Right cardiac atrium (tissue), 1 donor: ENCODE data around the genes MTNR1B, HEPHL1 and FUT4.

GRCh38 chr11:92969549-92969878 lies at the start of gene MTNR1B:
MTNR1B (plus strand) TSS chr11:92969651.
- PRO-cap, result no peak

GRCh38 chr11:93718062-93718568 lies 23.2 kb downstream of the TAF1D start:
- PRO-cap, result no peak

- PRO-cap, result no peak
Measured at GRCh38 chr11:93734702-93735525, 6.4 kb downstream of the TAF1D start.

GRCh38 chr11:94021223-94021666 lies at the start of gene HEPHL1:
HEPHL1 (plus strand) TSS chr11:94021354.
- PRO-cap, result no peak

- PRO-cap, result bidirectional peak, plus-strand start at chr11:94543921, minus-strand start at chr11:94543809; bidirectional peak, plus-strand start at chr11:94544169, minus-strand start at chr11:94544253; bidirectional peak, plus-strand start at chr11:94544387, minus-strand start at chr11:94544333
Measured at GRCh38 chr11:94543355-94544511, at the start of gene FUT4. FUT4 (plus strand) TSS chr11:94543921.

GRCh38 chr11:94629795-94630126 lies 62.6 kb downstream of the PIWIL4 start:
- PRO-cap, result no peak

DNA sequence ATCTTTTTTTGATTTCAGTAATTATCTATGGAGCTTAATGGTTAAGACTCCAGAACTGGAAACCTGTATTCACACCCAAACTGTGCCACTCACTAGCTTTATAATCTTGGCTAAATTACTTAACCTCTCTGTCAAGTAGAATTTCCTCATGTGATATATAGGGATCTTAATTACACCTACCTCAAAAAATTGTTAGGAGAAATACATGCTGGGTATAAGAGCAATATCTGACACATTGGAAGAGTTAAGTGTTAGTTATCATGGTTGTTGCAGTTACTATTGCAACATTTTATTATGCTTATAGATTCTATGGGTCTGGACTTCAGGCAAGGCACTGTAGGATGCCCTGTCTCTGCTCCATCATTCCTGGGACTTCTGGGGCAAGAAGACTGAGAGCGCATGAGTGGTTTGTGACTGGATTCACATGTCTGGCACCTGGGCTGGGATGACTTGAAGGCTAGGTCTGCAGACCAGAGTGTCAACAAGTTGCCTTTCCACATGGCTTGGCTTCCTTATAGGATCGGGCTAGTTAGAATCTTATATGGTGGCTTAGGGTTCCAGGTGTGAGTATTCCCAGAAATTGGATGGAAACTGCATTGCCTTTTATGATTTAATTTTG lies 10.3 kb downstream of the AMOTL1 start:
- PRO-cap, result no peak

DNA sequence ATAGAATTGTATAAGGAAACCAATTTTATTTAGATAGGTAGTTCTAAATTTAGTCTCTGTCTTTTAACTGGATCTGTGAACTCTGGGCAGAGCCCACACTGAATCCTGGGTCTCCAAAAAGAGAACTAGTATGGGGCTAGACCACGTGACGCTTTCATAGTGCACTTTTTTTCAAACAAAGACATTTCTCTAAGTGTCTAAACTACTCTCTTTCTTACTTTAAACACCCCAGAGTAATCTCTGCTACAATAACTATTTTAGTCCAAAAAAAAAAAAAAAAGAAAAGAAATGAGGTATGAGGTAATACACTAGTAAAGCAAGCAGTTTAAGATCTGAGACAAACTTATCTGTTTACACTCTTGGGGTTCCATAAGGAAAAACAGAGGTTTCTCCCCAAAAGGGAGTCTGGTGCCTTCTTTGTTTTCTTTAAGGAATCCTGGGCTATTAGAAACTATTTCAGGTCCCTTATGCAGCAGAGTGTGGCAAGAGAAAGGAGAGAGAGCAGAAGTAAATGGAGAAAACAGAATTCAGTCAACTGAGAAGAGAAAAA lies 42.2 kb downstream of the AMOTL1 start:
- PRO-cap, result no peak

DNA sequence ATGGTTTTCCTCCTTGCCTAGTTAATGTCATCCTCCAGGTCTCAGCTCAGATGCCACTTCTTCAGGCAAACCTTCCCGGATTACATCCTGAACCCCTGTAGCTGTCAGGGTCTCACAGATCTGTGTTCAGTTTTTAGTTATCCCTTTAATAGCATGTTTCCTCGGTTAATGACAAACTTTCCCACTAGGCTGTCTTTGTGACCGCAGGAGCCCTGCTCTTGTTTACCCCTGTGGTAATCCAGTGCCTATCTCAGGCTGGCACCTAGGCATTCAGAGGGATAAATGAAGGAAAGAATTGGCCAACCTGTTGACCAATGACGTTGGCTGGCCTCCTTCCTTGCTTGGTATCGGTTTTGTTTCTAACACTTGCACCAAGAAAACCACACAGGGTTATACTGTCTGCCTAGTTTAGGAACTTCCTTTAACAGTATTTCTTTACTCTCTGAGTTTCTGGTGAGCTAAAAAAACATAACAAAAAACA lies 760 bp upstream of the ENDOD1 start:
- PRO-cap, result no peak

DNA sequence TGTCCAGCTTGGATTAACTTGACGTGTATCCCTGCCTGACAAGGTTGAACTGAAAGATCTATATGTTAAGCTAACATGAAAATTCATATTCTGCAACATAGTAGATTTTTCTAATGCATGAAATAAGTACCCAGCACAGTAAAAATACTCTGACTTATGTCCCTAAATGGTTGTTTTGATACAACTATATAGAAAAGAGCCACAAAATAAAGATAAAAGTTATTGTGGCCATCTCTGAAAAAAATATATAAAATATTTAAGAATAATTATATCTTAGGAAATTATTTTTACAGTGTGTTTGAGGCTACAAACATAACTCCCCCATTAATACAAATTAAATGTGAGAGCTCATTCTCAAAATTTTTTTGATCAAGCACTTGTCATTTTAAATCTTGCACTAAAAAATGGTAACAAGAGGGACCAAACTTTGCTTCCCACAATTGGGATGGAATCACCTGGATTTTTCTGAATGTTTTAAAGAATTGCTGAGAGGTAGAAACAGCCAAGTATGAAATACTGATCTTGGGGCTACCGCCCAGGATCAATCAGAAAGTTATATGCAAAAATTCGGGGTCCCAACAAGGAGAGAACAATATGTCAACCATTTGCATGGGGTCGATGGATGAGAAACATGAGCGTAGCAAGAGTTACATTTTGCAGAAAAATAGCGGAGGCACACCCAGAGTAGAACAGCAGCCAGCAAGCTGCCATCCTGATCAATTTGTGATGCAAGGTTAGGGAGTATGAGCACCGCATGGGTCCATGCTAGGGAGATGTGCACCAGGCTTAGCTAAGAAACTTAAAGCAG lies 41.0 kb downstream of the ENDOD1 start:
- PRO-cap, result no peak

DNA sequence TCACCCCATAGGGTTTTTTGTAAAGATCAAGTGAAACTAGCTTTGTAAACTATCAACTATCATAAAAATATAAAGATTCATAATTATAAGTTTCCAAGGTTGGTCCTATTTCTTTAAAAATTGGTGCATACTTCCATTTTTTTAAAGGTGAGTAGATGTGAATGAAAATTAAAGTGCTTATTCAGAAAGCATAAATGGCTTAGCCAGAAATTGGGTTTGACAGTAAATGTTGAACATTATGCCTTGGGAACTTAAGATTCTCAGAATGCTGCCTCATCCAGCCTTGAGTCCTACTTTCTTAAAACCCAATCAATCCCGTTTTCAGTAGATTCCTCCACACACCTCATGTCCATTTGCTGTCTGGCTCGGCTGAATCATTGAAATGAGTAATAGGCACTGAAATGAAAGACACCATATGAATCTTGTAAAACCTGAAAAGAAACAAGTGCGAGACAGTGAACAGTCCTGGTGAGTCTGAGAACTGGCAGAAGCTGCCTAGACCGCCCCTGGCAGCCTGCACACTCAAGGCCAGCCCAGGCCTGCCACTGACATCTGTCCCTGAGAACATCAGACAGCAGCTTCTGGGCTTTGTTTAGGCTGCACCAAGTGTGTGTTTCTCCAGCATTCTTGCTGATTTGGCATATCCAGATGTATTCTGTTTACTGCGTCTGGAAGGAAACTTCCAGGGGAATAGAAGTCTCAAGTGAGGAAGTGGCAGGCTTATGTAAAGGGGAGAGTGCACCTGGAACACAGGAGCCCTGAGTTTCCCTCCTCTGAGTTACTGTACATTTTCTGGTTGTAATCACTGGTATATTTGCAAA lies 44.8 kb downstream of the ENDOD1 start:
- PRO-cap, result no peak

- PRO-cap, result unidirectional peak, minus-strand start at chr11:95151584
Measured at GRCh38 chr11:95151394-95152086, 61.9 kb downstream of the ENDOD1 start.

DNA sequence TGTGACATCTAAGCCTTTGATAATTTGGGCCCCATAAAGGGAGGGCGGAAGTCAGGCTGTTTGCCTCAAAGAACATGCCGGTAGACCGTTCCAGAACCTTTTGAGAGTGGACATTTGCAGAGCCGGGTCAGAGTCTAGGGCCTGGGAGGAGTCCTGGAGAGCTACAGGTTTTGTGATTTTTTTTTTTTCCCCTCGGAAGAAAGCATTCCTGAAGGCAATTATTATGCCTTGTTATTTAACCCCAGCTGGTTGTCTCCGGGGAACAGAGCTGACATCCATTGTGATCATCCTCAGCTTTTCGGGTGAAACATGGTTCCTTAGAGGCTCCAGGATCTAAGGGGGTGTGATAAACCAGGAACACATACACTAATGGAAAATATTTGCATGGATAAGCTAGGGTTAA lies 68.5 kb upstream of the SESN3 start:
- PRO-cap, result no peak

- PRO-cap, result no peak
Measured at GRCh38 chr11:95443570-95443876, 212.5 kb upstream of the SESN3 start.

DNA sequence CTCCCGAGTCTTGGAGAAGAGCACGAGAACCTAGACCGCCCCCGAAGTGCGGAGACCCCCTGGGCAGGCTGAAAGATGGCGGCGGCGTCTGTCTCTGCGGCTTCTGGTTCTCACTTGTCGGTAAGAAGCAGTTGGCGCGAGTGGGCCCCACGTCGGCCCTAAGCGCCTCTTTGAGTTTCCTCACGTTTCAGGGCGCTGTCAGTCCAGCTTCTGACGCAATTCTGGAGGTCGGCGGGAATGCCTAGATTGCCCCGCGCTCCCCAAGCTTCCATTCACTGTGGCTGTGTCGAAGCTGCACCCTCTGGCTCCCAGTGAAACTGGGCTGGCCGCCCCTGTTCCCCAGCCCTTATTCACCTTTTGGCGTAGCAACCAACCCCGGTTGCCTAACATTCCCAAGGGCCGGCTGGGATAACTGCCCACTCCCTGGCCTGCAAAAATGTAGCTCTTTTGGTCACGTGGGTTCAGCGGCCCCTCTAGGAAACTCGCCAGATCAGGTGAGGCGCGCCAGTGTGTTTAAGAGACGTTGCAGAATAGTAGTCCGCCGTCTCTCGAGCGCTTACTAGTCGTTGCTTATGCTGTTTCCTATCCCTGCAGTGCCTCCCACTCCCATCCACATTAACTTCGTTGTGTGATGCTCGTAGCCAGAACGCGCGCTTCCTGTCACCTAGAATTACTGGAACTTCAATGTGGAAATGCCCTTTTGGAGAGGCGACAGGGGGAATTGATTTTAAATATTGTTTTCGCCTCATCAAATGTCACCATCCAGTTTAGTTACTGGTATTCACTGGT lies 520 bp downstream of the CEP57 start:
- PRO-cap, result bidirectional peak, plus-strand start at position 52 of the sequence, minus-strand start outside the sequence

DNA sequence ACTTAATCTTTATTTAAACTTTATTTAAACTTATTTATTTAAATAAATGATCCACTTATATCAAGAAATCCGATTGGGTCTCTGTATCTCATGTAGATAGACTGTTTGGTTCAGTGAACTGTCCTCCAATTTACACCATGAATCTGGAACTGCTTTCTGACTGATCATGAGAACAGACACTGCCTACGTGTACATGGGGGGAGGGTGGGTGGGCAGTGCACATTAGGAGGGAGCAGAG lies 92.1 kb upstream of the MTMR2 start:
- PRO-cap, result no peak

DNA sequence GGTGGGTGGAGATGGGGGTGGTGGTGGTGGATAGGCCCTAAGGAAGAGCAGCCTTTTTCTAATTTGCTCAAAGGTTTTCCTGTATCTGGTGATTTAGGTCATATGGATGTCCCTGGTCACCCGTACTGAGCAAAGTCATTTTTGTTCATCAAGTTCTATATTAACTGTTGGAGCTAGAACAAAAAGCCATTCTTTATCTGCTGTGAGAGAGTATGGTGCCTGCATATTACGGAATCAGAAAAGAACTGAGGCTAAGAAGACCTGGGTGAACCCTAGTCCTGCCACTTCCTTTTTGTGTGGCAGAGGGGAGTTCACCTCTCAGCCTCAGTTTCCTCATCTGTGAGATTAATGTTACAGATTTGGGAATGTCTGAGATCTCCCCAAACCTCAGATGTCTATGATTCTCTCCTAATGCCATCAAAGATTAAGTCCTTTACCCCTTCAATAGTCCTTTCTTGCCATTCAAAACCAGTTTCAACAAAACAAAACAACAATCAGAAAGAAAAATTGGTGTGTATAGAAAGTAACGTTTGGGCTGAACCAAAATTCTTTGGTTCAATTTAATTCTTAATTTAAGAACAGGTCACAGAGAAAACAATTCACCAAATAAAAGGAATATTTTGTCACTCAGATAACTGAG lies 121.3 kb upstream of the MTMR2 start:
- PRO-cap, result no peak

DNA sequence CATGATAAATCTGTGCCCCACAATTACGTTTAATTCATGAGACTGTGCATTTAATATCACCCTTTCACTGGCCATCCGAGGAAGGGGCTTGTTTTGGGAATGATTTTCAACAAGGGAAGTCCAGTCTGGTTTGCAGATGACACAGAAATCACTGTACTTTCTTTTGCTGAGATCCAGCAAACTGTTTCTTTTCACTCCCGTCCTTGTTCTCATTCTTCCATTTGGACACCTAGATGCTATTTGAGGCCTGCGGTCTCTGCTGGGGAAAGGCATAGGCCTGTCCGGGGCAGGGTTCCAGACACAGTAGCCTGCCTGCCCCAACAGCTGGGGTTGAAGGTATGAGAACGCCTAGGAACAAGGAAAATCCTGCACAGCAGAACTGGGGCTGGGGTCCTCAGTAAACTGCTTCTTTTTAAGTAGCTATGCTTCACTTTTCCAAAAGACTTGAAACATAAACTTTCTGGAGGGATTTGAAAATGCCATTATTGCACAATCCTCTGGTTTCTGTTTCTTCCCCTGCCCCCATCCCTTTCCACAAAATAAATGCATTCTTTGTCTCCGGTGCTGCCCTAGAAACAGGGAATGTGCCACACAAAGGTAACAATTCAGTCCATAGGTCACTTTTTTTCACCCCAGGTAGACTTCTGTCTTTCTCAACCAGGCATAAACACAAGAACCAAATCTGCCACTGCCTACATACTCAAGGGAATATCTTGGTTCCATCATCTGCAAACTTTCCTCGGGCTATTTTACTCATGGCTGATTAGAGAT lies 174.7 kb upstream of the MTMR2 start:
- PRO-cap, result no peak

GRCh38 chr11:96151544-96152104 lies 191.4 kb downstream of the MAML2 start:
- PRO-cap, result no peak

DNA sequence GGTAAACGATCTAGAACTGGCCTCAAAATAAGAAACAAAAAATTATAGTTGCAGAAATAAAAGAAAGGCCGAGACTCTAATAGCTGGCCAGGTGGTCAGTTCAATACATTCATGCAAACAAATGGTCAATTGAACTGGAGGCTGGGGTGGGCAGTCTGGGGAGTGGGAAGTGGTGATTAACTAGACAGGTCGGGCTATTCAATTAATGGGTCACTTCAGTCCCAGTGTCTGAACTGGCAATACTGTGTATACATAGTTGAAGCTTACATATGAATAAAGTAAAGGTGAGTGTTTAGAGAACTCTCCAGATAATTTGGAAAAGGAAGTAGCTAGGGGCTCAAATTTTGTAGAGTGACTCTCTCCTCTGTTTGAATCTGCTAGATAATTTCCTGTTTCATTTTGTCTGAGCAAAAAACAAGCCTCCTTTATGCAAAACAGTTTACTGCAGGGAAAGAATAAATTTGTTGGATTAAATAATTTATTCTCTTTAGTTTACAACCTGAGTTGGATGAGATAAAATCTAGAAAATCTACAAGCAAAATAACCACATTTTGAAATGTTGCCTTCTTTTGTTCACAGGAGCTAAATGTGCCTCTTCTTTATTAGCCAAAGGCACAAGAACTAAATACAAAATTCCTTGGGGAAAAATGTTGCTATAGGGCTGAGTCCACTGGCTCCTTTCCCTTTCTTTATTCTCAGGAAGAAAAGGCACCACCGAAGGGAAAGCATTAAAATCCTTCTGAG lies 148.8 kb downstream of the MAML2 start:
- PRO-cap, result no peak